M059J (cell line): ENCODE measurements around a stretch of chr5.

GRCh38 chr5:149728588-149728934 lies 1.5 kb upstream of the PPARGC1B start:
- RAMPAGE, long total RNA = no peak

- RAMPAGE, long total RNA = no peak
Measured at GRCh38 chr5:149776477-149777078, 46.5 kb downstream of the PPARGC1B start.

DNA sequence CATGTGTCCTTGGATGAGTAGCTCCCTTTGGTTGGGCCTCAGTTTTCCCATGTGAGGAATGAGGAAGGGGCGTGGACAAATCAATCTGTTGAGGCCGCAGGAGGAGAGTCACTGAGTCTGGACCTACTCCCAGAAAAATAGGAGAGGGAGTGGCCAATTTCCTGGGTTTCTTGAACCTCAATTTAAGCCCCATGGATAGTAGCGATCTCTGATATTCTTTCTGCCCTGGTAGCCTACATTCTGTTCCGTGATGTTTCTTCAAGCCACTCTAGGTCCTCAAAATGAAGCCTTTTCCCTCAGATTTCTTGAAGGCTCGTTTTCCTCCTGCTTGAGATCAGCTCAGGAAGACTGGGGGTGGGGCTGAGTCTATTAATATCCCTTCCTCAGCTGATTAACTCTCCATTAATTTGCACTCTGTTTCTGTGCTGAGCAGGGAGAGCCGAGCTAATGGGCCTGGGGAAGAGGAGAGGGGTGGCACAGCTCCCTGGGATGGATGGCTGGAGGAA lies 93.1 kb downstream of the PPARGC1B start:
- RAMPAGE, long total RNA = no peak

- RAMPAGE, long total RNA = no peak
Measured at GRCh38 chr5:149961898-149962266, 1.3 kb downstream of the SLC26A2 start.

GRCh38 chr5:150089023-150089259 lies 2.6 kb upstream of the CSF1R start:
- RAMPAGE, long total RNA = no peak

DNA sequence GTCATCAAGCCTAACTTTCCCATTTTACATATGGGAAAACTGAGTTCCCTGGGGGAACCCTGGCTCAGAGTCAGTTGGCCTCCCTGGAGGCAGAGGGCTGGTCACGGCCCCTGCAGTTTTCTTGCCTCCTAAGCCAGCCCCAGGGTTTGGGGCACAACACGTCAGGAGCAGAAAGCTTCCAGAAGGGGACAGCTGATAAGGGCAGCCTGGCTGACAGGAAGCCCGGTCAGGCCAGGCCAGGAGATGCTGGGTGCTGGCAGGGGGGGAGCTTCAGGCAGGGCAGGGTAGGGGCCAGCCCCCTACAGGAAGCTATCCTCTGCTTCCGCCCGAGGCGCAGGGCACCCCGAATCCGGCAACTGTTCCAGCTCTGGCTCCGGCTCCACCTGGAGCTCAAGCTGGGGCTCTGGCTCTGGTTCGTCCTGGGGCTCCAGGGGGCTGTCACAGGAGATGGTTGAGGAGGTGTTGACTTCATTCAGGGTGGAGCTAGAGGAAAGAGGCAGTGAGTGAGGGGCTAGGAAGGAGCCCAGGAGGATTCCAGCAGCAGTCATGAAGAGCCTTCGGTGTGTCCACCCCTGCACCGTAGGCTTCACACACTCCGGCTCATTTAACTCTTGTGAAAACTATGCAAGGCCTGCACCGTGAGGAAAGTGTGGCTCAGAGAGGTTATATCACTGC lies 29.2 kb upstream of the CSF1R start:
- RAMPAGE, long total RNA = no peak

DNA sequence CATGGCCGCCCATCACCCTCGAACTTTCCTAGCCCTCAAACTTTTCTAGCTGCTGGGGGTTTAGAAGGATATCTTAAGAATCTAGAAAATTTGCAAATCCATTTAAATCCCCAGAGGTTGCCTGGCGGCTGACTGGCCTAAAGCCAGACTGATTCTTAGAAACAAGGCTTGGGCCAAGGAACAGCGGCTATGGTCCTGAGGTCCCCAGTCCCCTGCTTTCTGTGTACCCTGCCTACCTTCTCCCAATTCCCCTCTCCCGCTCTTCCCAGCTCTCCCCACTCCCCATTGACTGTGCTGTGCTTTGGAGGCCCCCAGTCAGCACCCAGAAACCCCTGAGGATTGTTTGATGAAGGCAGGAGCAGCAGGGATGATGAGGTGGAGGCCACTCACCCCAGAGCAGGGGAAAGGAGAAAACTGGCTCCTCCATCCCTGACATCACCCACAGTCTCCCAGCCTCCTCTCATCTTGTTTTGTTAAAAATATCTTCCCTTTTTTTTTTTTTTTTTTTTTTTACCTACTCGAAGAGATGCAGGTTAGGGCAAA lies 765 bp downstream of the PDGFRB start:
- RAMPAGE, long total RNA = no peak

- RAMPAGE, long total RNA = no peak
Measured at GRCh38 chr5:150164452-150164999, 2.1 kb upstream of the CDX1 start.

DNA sequence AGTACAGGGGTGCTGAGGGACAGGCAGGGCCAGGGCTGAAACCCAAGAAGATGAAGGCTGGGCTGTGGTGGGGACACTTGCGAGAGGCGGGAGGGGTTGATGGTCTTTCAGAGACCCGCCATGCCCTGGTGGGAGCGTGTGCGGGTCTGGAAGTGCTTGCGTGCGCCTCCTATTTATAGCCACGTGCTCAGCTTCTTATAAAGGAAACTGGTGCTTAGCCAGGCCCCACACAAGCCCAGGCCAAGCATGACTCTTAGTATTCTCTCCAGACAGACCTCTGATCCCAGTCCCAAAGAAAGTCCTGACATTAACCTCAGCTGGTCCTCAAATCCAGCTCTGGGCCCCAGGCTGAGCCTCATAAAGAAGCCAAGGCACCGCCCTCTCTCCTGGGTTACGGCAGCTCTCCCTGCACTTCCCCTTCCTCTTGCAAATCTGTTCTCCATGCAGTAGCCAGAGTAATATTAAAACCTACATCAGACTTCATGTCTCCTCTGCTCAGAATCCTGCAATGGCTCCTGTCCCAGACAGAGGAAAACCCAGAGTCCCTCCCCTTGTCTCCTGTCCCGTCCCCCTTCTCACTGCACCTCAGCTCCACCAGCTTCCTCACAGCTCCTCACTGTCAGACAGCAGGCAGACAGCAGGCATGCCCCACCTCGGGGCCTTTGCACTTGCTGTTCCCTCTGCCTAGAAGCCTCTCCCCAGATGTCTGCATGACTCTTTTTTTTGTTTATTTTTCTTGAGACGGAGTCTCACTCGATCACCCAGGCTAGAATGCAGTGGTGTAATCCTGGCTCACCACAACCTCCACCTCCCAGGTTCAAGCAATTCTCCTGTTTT lies 9.1 kb upstream of the SLC6A7 start:
- RAMPAGE, long total RNA = no peak

- RAMPAGE, long total RNA = no peak
Measured at GRCh38 chr5:150263674-150264347, 25.8 kb downstream of the CAMK2A start.

- RAMPAGE, long total RNA = no peak
Measured at GRCh38 chr5:150291428-150291839, 1.9 kb upstream of the CAMK2A start.

- RAMPAGE, long total RNA = no peak
Measured at GRCh38 chr5:150397849-150398509, 14.7 kb downstream of the CD74 start.

- RAMPAGE, long total RNA = no peak
Measured at GRCh38 chr5:150400466-150401460, 11.9 kb downstream of the CD74 start.

- RAMPAGE, long total RNA = no peak
Measured at GRCh38 chr5:150402308-150403200, 10.2 kb downstream of the CD74 start.

GRCh38 chr5:150408299-150408785 lies 4.4 kb downstream of the CD74 start:
- RAMPAGE, long total RNA = no peak

- RAMPAGE, long total RNA = no peak
Measured at GRCh38 chr5:150411136-150412042, 1.3 kb downstream of the CD74 start.

GRCh38 chr5:150413301-150413713 lies 597 bp upstream of the CD74 start:
- RAMPAGE, long total RNA = no peak

- RAMPAGE, long total RNA = no peak
Measured at GRCh38 chr5:150431499-150432125, 17.9 kb downstream of the RPS14 start.

- RAMPAGE, long total RNA = no peak
Measured at GRCh38 chr5:150442416-150443241, 6.9 kb downstream of the RPS14 start.

DNA sequence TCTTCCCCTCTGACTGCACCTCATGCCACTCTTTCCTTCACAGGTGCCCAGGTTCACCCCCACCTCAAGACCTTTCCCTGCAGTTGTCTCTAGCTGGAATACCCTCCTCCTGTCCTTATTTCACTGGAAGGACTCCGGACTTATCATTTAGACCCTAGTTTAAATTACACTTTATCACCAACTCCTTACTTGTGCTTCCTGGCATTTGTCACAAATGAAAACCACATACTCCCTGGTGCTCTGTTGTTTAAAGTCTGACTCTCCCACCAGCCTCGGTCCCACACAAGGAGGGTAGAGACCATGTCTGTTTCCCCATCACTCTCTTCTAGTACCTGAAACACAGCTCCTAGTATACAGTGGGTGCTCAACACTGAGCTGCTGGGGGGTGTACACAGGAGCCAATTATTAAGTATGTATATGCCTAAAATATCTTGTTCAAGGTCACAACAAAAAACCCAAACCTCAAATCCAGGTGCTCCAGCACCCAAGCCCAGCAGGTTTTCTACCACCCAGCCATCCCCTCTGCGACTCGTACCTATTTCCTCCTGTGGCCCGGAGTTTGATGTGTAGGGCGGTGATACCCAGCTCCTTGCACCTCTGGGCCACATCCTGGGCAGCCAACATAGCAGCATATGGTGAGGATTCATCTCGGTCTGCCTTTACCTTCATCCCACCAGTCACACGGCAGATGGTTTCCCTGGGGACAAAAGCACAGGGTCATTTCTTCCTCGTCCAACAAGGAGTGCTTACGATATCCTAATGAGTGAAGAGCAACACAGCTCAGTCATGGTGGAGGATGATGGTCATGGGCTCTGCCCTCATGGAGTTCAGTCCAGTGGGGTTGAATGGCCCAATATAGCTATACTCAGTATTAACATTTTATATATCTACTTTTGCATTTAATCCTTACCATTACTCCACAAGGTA lies 3.0 kb downstream of the RPS14 start:
- RAMPAGE, long total RNA = no peak